Thyroid gland (tissue), 7 donors: ENCODE measurements around a stretch of chr4.

GRCh38 chr4:24471956-24472307, 112.4 kb downstream of the DHX15 start:
- PRO-cap, 2 experiments, result peak in 2 of 2 experiments; most common plus-strand start chr4:24472051 (in 2); most common minus-strand start chr4:24472070 (in 1)
- RAMPAGE, long total RNA, 5 experiments, result no peak in any of the 5 experiments

GRCh38 chr4:24583397-24584308, 701 bp downstream of the DHX15 start:
- PRO-cap, 2 experiments, result peak in 2 of 2 experiments; most common plus-strand start chr4:24583546 (in 1); most common minus-strand start chr4:24583783 (in 1)
- RAMPAGE, long total RNA, 5 experiments, result no peak in any of the 5 experiments

GRCh38 chr4:24856694-24857153, 56.1 kb downstream of the CCDC149 start:
- PRO-cap, 2 experiments, result no peak in any of the 2 experiments
- RAMPAGE, long total RNA, 5 experiments, result no peak in any of the 5 experiments

DNA sequence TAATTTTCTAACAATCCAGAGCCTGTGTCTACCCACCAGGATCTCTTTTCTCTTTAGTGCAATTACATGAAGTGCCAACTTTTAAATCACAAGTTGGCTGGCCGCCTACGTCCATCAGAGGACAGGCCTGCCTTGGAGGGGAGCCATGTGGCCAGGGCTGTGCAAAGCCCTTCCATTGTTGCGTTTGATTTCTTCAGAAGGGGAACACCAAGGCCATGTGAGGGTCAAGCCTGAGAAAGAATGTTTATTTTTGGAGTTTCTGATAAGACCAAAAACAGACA, 63.3 kb downstream of the ANAPC4 start:
- PRO-cap, 2 experiments, result no peak in any of the 2 experiments
- RAMPAGE, long total RNA, 5 experiments, result no peak in any of the 5 experiments

DNA sequence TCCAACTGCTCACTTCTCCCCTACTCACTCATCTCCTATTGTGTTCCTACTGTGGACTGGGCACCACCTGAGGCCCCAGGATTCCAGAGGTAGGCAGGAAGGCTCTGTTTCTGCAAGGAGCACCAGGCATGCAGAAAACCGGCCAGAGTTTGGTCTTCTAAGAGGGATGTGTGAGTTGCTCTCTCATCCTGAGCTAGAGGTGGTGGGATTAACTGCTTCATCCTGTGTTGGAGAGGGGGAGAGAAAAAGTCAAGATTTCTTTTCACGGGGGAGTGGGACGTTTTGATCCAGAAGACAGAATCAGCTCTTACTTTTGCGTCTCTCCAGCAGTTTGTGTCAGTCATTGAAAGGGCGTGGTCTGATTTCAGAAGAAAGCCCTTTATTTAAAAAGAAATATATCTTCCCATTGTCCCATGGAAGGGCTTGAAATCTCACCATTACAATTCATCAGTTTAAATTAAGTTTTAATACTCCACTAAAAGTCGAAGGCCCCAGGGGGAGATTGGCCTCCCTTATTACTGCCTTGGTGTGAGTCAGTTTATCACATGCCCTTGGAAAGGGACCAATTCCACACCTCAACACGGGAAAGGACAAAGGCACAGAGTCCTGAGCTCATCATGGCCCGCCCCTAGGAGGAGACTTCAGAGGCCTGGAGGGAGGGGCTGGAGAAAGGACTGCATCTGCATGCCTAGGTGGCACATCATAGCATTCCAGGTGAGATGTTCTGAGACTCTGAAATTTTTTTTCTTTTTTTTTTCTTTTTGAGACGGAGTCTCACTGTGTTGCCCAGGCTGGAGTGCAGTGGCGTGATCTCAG, 2.6 kb upstream of the SEL1L3 start:
- PRO-cap, 2 experiments, result no peak in any of the 2 experiments
- RAMPAGE, long total RNA, 5 experiments, result no peak in any of the 5 experiments

DNA sequence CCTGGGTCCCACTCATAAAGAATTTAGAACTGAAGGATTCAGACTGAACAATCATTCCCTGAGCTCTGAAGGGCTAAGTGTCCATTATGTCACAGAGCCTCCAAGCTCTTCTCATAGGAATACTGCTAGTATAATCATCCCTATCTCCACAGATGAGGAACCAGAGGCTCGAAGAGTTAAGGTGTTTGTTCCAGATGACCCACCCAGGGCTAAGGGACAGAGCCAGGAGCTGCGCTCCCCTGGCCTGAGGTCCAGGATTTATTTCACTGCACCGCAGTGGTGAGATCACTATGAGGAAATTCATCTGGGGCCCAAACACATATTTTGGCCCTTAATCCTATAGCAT, 100.2 kb upstream of the RBPJ start:
- PRO-cap, 2 experiments, result no peak in any of the 2 experiments
- RAMPAGE, long total RNA, 5 experiments, result no peak in any of the 5 experiments

GRCh38 chr4:26288105-26288948, 32.5 kb upstream of the RBPJ start:
- PRO-cap, 2 experiments, result no peak in any of the 2 experiments
- RAMPAGE, long total RNA, 5 experiments, result no peak in any of the 5 experiments

DNA sequence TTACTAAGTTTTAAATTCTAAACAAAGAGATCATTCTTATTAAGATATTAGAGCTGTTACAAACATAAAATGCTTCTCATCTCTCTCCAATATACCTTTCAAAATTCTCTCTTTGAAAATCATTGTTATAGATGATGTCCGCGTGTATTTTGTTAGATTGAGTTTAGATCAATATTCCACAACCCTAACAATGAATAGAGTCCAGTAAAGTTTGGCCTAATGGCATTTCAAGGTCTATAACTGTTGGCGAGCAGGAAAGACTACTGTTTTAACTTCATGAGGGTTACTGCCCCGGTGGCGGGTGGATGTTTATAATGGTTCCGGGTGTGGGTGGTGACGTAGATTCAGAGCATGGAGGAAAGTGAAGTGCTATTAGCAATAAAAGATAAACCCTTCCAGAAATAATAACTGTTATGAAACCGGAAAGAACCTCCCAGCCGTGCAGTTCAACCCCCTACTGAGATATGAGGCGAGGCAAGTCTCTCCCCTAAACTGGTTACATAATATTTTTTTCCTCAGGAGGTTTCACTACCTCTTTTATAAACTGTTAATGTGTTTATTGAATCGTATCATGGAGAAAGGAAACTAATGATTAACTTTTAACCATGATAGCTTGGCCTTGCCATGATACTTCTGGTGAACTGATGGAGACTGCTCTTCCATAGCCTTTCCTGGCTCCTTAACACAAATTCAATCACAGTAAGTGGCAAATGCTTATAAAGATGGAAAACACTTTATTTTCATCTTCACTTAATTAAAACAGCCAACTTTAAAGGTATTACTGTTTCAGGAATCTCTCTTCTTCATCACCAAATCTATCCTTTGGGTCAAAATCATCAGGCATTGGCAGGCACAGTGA, 33.9 kb upstream of the STIM2 start:
- PRO-cap, 2 experiments, result no peak in any of the 2 experiments
- RAMPAGE, long total RNA, 5 experiments, result no peak in any of the 5 experiments

DNA sequence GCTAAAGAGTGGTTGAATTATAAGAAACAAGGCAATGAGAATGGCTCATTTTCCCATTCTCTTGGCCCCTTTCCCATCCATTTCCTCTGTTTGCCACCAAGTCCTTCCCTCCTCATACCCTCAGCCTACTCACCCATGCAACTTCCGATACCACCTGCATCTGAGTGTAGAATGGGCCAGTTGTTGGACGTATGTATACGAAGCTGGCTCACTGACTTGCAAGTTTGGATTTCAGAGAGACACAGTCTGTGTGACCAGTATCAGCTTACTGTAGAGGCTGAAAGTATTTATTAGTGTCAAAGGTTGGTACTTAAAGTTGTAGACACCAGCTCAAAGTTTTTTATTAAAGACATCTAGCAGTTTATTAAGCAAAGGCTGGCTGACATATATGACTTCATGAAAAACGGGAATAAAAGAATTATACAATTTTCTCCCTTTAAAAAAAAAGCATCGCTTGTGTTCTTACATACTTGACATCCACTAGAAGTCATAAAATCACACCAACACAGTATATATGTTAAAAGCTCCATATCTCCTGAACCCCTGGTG, 22.5 kb upstream of the STIM2 start:
- PRO-cap, 2 experiments, result no peak in any of the 2 experiments
- RAMPAGE, long total RNA, 5 experiments, result no peak in any of the 5 experiments

GRCh38 chr4:30757364-30757945, 37.3 kb downstream of the PCDH7 start:
- PRO-cap, 2 experiments, result no peak in any of the 2 experiments
- RAMPAGE, long total RNA, 5 experiments, result no peak in any of the 5 experiments

- PRO-cap, 2 experiments, result peak in 2 of 2 experiments; most common minus-strand start chr4:32462982 (in 2)
- RAMPAGE, long total RNA, 5 experiments, result no peak in any of the 5 experiments
These were observed 1742.7 kb downstream of the PCDH7 start for GRCh38 chr4:32462929-32463128.

GRCh38 chr4:36280464-36280914, 927 bp upstream of the DTHD1 start:
- PRO-cap, 2 experiments, result peak in 2 of 2 experiments; most common plus-strand start chr4:36280787 (in 2); most common minus-strand start chr4:36280621 (in 1)
- RAMPAGE, long total RNA, 5 experiments, result no peak in any of the 5 experiments

DNA sequence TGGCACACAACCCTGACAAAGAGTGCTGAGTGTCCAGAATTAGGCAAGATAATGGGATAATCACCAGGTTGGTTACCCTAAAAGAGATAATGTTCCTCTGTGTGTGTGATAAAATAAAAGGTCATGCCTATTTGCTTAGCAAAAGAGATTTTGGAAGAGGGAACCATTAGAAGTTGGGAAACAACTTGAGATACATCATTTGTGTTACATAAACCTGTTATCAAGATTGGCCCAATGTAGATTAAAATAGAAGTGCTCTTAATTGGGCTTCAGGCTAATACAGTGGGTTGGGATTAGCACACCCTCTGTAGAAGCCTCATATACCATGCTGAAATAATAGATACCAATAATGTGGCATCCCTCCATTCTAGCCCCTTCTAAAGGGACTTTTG, 26.5 kb upstream of the C4orf19 start:
- PRO-cap, 2 experiments, result no peak in any of the 2 experiments
- RAMPAGE, long total RNA, 5 experiments, result no peak in any of the 5 experiments

GRCh38 chr4:37464317-37464865, 10.7 kb downstream of the C4orf19 start:
- PRO-cap, 2 experiments, result no peak in any of the 2 experiments
- RAMPAGE, long total RNA, 5 experiments, result no peak in any of the 5 experiments

- PRO-cap, 2 experiments, result no peak in any of the 2 experiments
- RAMPAGE, long total RNA, 5 experiments, result no peak in any of the 5 experiments
These were observed 7.0 kb downstream of the RELL1 start for GRCh38 chr4:37679089-37679738.

DNA sequence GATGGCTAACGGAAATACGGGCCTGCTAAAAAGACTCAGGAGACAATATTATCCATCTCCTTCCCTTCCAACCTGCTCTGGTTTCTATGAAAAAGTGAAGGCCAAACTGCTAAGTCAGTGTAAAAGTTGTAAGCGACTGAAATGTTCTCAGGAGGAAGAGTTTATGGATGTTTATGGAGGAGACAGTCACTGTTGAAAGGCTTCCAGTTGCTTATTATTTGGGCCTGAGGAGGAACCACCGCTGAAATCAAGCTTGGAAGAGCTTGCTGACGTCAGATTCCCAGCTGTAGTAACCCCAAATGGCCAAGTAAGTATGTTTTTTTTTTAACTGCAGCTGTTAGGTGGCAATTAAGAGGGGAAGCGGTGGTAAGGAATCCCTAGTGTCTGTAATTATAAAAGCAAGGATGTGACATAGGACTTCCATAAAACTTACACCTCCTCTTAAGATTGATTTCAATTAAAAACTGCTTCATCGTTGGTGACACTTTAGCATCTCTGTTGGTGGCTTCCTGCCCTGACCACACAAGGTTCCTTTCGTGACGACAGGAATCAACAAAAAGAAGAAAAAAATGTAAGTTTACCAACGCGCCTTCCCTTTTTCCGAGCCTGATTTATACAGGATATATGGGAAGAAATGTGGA, 1.0 kb downstream of the RELL1 start:
- PRO-cap, 2 experiments, result no peak in any of the 2 experiments
- RAMPAGE, long total RNA, 5 experiments, result no peak in any of the 5 experiments

DNA sequence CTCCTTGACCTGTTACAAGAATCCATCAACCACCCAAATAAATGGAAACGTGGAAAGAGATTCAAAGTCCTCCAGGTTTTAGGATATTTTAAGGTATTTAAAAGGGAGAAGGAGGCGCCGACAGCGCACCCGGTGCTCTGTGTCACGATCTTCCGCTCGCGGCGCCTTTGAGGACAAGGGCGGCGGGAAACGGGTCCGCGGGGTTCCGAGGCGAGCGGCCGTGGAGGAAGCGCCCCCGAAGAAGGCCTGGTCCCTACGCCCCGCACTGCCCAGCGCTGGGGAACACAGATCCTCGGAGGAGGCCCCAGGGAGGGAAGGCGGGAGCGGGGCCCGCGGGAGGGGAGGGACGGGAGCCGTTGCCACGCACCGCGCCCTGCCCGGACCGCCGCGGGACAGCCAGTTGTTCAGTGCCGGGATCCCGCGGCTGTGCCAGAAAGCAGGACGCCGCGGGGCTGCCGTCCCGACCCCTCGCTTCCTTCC, 471 bp downstream of the RELL1 start:
- PRO-cap, 2 experiments, result peak in 2 of 2 experiments; most common plus-strand start position 176 of the sequence (in 2); most common minus-strand start position 139 of the sequence (in 1)
- RAMPAGE, long total RNA, 5 experiments, result no peak in any of the 5 experiments

- PRO-cap, 2 experiments, result peak in 2 of 2 experiments; most common plus-strand start chr4:37827604 (in 1); most common minus-strand start chr4:37827490 (in 1)
- RAMPAGE, long total RNA, 5 experiments, result no peak in any of the 5 experiments
These were observed 598 bp downstream of the PGM2 start for GRCh38 chr4:37826854-37827714.

DNA sequence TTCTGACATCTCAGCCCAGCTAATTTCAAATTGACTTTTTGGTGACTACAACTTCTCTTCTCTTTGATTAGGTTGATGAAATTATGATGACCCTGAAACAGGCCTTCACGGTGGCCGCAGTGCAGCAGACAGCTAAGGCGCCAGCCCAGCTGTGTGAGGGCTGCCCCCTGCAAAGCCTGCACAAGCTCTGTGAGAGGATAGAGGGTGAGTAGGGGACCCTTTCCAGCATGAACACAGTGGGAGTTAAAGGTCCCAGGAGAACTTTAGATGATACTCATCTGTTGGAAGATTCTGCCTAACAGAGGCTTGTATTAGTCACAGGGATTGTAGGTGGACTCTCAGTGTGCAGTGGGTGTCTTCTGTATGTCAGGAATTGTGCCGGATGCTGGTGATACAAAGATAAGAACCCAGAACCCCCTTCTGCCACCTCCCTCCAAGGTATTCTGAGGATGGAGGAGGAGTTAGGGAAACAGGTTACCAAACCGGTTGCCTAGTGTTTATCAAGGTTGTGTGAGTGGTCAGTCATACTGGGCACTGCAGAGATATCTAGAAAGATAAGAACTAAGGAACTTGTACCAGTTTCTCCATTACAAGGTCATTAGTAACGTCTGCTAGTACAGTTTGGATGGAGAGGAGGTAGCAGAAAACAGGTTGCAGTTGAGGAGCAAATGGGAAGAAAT, 61.5 kb downstream of the PTTG2 start:
- PRO-cap, 2 experiments, result no peak in any of the 2 experiments
- RAMPAGE, long total RNA, 5 experiments, result no peak in any of the 5 experiments

- PRO-cap, 2 experiments, result no peak in any of the 2 experiments
- RAMPAGE, long total RNA, 5 experiments, result no peak in any of the 5 experiments
These were observed 102.5 kb downstream of the PTTG2 start for GRCh38 chr4:38062532-38063251.